Hematopoietic multipotent progenitor cell (in vitro differentiated cells): ENCODE measurements around the gene CBLB.

GRCh38 chr3:101793514-101793731 is 14.4 kb downstream of the NXPE3 start:
- CAGE, long polyA plus RNA: no peak

DNA sequence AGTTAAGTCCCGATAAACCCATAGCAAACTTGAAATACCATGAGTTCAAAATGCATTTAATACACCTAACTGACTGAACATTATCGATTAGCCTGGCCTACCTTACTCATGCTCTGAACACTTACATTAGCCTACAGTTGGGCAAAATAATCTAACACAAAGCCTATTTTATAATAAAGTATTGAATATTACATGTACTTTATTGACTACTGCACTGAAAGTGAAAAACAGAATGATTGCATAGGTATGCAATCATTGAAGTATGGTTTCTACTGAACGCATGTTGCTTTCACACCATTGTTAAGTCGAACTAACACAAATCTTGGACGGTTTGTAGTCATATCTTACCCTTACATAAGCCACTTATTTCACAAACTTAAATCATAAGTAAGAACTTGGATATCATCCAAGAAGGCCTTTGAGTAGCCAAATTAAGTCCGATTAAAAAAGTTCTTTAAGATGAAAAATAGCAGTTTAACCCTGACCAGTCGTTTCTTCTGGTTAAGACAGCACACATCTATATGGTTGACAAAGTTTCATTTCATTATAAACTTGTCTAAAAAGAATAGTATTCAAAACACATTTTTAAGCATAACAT is 91.9 kb downstream of the NFKBIZ start:
- CAGE, long polyA plus RNA: no peak

GRCh38 chr3:101994269-101994912 is 145.1 kb downstream of the NFKBIZ start:
- CAGE, long polyA plus RNA: no peak

GRCh38 chr3:102587081-102587631 is 152.3 kb downstream of the ZPLD1 start:
- CAGE, long polyA plus RNA: no peak

GRCh38 chr3:102670856-102671648 is 236.2 kb downstream of the ZPLD1 start:
- CAGE, long polyA plus RNA: no peak

GRCh38 chr3:102764891-102765143 is 330.0 kb downstream of the ZPLD1 start:
- CAGE, long polyA plus RNA: no peak

- CAGE, long polyA plus RNA: no peak
Observed at GRCh38 chr3:103295411-103295792, 860.6 kb downstream of the ZPLD1 start.

- CAGE, long polyA plus RNA: no peak
Observed at GRCh38 chr3:104126910-104127441, 1239.7 kb upstream of the ALCAM start.

DNA sequence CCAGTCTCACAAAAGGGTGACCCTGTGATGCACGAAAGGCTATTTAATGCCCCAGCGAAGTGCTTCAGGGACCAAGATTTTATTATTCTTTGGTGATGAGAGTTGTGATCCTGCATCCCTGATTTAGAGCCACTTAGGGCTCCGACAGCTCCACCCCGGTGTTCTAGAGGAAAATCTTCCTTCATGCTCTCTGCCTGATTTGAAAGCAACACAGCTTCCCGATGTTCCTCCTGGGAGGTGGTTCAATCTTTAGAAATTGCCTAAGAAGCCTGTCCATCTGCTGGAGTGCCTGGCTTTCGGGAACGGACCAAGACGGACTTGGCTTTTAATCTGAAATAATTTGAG is 1.1 kb upstream of the ALCAM start:
- CAGE, long polyA plus RNA: no peak

DNA sequence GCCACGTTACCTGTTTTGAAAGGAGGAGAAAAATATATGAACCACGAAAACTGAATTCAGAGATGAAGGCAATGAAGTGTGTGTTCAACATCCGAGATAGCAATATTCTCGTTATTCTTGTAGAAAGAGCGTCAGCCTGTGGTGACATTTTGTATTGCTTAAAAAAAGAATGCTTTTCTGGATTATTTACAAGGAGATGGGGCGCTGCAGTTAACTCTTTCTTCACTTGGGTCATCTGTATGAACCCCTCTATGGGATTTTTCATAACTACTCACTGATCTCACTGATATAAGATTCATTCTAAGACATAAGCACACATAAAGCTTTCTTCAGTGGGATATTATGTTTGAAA is 3.1 kb downstream of the ALCAM start:
- CAGE, long polyA plus RNA: no peak

DNA sequence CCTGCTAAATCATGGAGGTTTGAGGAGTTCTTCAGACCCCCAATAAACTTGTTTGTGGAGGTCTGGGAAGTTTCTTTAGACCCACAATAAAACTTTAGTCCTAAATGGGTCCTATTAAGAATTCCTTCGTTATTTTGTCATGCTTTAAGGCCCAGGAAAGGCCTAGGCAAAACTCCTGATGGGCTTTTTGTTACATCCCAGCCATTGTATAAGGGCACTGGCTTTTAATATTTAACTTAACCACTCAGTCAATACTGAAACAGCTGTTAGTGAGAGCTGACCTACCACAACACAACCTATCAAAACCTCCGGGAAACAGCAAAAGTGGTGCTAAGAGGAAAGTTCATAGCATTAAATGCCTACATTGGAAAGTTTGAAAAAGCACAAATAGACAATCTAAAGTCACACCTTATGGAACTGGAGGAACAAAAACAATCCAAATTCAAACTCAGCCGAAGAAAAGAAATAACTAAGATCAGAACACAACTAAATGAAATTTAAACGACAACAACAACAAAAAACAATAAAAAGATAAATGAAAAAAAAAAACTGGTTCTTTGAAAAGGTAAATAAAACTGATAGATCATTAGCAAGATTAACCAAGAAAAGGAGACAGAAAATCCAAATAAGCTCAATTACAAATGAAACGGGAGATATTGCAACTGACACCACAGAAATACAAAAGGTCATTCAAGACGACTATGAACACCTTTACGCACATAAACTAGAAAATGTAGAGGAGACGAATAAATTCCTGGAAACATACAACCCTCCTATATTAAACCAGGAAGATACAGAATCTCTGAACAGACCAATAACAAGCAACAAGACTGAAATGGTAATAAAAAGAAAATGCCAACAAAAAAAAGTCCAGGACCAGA is 39.7 kb downstream of the ALCAM start:
- CAGE, long polyA plus RNA: no peak

DNA sequence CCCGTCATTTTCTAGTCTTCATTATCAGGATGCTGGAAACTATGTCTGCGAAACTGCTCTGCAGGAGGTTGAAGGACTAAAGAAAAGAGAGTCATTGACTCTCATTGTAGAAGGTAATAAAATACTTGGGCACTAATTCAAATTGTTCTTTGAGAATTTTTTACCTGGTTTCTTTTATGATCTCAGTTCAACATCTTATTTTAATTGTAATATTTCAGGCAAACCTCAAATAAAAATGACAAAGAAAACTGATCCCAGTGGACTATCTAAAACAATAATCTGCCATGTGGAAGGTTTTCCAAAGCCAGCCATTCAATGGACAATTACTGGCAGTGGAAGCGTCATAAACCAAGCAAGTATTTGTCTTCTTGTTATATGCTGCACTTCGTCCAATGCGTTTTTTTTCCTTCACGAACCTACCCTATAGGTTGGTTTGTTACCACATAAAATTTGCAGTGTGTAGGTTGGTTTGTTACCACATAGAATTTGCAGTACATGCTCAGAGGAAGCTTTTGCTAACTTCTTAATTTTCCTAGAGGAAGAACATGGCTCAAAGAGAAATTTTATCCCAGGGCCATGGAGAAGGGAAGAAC is 180.6 kb downstream of the ALCAM start:
- CAGE, long polyA plus RNA: no peak

DNA sequence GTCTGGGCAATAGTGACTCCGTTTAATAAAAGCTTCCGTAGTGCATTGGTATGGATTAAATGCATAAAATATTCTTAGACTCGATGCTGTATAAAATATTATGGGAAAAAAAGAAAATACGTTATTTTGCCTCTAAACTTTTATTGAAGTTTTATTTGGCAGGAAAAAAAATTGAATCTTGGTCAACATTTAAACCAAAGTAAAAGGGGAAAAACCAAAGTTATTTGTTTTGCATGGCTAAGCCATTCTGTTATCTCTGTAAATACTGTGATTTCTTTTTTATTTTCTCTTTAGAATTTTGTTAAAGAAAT is 209.3 kb downstream of the ALCAM start:
- CAGE, long polyA plus RNA: no peak

- CAGE, long polyA plus RNA: no peak
Observed at GRCh38 chr3:105827797-105828510, 40.9 kb downstream of the CBLB start.

GRCh38 chr3:105867224-105867716 is 1.5 kb downstream of the CBLB start:
- CAGE, long polyA plus RNA: no peak

DNA sequence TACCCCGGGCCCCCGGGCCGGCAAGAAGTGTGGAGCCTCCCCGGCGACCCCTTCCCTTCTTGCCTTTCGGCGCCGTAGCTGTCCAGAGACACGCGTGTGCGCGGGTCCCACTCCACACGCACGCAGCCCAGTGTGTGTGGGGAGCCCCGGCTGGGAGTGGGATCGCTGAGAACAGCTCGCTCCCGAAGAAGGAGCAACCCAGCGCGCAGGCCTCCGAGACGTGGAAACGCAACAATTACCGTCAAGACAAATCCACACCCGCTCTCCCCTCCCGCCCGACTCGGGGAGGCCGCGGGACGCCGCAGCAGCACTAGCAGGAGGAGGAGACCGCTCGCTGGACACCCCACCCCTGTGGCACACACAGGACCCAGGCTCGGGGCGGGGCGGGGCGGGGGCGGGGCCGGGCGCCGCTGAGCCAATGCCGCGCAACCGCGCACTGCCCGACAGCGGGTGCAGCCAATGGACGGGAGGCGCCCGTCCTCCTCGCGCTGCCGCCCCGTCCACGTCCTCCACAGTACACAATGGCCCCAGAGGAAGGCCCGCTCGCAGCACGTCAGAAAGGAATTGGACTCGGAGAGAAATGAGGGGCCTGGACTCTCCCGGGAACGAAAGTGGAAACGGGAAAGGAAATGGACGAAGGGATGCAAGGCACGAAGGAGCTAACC is at the start of gene CBLB:
Gene CBLB, minus strand, starts transcription at position 340 of the 665 bp plus-strand sequence.
- CAGE, long polyA plus RNA: no peak

DNA sequence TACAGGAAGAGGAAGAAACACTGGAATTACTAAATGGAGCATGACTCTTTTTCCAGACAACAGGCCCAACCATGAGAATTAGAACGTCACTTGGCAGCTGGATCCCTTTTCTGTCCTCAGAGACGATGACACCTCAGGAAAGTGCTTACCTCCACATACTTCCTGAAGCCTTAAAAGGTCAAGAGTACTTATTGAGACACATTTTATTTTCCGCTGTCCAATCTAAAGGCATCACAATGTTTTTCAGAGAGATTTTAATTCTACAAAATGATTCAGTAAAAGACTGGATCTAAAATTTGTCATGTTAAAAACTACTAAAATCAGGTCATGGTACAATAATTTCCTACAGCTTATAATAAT is 38.2 kb upstream of the CBLB start:
- CAGE, long polyA plus RNA: no peak

- CAGE, long polyA plus RNA: no peak
Observed at GRCh38 chr3:105997927-105998627, 129.3 kb upstream of the CBLB start.

DNA sequence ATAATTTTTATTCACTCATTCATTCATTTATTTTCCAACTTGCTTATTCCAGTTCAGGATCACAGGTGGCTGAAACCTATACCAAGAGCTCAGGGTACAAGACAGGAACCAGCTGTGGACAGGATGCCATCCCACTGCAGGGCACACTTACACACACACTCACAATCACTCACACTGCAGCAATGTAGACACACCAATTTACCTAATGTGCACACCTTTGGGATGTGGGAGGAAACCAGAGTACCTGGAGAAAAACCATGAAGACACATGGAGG is 414.5 kb upstream of the CCDC54 start:
- CAGE, long polyA plus RNA: no peak

DNA sequence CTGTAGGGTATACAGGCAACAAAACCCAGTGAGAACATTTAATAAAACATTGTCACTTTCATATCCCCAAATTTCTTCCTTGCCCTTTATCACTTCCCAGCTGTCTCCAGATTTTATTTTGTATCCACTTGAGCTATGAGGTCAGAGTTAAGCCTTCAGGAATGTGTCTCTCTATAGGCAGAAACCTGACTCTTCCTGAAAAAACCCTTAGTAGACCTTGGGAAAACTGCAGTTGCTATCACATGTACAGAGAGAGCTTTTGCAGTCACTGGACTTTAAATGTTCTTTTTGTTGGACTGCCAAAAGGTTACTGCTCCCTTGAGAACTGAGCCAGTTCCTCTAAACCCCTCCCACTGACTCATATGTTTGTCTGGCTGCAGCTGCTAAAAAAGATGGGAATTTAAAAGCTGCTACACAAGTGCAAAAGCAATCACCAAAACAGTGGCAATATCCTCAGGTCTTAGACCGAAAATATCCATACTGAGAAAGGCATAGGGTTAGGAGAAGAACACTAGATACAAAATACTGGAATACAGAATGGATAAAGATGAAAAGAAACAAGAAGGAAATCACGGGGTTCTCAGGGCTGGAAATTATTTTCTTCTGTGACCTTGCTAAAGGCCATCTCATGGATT is 169.1 kb upstream of the CCDC54 start:
- CAGE, long polyA plus RNA: no peak